Sternocleidomastoid (tissue), 1 donor: ENCODE data around the genes SCO1 and TMEM238L.

DNA sequence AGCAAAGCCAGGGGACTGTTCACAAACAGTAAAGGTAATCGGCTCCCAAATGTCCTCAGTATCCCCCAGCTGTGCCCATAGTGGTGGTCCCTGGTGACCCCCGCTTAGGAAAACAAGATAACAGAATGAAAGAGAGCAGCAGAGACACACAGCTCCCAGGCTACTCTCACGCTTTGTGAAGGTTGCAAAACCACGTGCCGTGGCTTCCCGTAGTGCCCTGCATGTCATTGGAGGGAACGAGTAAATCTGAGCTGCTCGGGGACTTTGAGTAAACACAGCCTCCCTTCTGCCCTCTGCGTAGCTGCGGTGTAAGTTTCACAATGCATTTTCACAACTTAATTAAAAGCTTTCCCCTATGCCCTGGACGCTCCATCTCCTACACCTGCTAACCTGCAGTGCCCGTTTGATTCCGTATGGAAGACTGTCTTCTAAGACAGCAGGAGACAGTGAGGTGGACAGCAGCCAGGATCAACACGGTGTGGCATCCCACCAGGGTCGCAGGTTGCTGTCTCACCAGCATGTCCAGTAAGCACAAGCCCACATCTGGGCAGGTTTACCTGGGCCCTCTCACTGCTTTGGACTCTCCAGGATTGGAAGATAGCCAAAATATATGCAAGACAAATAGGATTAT, 116.2 kb upstream of the RCVRN start:
- PRO-cap = no peak

GRCh38 chr17:10040555-10040987, 135.5 kb upstream of the RCVRN start:
- PRO-cap = no peak

GRCh38 chr17:10063462-10064644, 134.6 kb downstream of the GAS7 start:
- PRO-cap = no peak

DNA sequence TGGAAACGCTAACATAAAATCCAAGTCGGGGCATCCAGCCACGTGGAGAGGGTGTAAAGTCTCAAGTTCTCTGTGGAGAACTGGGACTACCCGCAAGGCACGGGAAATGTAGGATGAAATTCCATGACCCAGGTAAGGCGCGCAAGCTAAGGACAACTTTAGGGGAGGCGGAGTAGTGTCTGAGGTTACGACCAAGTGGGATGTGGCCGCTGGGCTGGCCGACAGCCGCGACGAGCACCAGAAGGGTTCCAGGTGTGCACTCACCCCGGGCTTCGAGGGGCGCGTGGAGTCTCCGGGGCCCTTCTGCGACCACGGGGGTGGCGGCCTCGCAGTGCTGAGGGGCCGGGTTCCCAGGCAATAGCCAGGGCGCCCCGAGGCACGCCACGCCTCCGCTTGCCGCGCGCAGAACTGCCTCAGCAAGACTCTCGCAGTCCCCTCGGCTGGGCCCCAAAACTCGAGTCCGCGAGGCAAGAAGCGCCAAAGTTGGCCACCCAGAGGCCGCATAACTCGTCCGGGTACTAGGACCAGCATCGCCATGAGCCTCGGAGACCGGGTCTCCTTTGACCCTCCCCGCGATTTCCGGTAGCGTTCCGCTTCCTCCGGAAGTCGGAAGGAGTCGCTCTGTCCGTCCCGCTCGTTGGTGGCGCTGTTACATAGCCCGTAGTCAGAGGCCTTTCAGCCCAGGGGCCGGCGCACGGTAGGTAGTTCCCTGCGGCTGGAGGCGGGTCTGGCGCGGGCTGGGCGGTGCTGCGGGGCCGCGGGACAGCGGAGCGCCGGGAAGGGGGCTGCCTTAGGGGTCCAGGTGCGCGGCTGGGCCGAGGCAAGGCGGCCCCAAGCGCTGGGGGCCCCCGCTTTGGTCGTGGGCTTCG, at the start of gene SCO1:
Gene SCO1 (minus strand): TSS at position 563 of the 869 bp plus-strand sequence.
- PRO-cap = bidirectional peak, plus-strand start at position 797 of the sequence, minus-strand start at position 562 of the sequence

DNA sequence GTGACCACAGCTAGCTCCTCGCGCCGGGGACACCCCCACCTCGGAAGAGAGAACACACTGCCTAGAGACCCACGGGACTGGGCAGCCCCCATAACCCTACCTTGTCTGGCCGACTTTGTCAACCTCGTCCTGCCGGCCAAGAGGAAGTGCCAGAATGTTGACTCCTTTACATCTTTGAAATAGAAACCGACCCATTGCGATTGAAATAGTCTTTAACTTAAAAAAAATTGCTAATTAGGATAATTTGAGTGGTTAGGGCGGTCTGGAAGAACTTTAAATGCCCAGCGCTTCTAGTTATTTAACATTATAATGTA, 403 bp downstream of the ADPRM start:
- PRO-cap = no peak

- PRO-cap = no peak
These were observed 27.0 kb upstream of the TMEM220 start for GRCh38 chr17:10756684-10757403.

- PRO-cap = no peak
These were observed at the start of gene TMEM238L for GRCh38 chr17:10803403-10804433. Gene TMEM238L (minus strand): TSS chr17:10804099.

GRCh38 chr17:12021017-12022077, 670 bp downstream of the MAP2K4 start:
- PRO-cap = no peak

DNA sequence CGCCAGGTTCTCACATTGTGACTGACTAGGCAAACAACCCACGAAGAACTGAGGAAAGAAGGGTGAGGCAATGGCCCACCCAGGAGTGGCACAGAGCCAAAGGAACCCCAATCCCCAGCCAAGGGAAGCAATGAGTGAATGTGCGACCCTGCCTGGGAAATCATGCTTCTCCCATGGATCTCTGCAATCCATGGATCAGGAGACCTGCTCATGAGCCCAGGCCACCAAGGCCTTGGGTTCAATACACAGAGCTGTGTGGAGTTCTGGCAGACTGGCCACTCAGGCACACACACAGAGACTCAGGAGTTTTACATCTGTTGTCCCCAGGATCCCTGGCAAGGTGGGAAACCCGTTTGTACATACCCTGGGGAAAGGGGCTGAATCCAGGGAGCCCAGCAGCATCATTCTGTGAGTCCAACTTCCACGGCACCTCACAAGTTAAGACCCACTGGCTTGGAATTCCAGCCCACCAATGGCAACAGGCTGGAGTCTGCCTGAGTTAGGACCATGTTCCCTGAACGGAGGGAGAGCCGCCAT, 129.6 kb downstream of the MAP2K4 start:
- PRO-cap = no peak

DNA sequence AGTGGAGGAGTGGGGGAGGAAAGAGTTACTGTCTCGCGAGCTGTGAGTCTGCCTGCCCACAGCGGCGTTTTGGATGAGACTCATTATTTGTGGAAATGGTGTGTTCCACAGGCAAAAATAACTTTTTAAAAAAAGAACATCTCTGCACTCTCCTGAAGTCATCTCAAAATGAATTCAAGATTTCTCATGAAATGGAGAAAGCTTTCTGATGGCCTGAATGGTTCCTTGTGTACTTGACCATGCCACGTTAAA, 34.5 kb upstream of the MYOCD start:
- PRO-cap = no peak

GRCh38 chr17:12742041-12742630, 47.2 kb upstream of the ARHGAP44 start:
- PRO-cap = no peak

DNA sequence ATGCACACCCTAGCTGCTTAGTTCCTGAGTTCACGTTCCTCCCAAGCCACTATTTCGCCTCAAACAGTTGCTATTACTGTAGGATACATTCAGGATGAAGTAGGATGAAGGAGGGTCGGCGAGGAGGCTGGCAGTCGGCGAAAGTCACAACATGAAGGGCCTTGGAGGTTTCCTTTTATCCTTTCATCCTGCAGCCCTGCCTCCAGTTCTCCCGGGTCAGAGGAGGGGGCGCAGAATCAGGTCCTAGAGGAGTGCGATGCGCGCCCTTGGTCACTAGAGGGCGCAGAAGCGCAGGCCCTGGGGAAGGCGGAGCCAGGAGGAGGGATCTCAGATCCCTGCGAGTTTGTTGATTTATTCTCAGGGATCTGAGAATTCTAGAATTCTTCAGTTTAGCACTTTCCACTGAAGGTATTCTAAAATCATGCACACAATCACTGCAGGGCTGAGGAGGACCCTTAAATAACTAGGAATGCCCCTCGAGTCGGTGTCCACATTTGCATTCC, 6.6 kb upstream of the ELAC2 start:
- PRO-cap = no peak

- PRO-cap = no peak
These were observed 5.2 kb downstream of the HS3ST3A1 start for GRCh38 chr17:13596528-13596845.

GRCh38 chr17:13896479-13897073, 172.7 kb upstream of the COX10 start:
- PRO-cap = no peak

- PRO-cap = no peak
These were observed 62.8 kb upstream of the COX10 start for GRCh38 chr17:14006435-14006943.

DNA sequence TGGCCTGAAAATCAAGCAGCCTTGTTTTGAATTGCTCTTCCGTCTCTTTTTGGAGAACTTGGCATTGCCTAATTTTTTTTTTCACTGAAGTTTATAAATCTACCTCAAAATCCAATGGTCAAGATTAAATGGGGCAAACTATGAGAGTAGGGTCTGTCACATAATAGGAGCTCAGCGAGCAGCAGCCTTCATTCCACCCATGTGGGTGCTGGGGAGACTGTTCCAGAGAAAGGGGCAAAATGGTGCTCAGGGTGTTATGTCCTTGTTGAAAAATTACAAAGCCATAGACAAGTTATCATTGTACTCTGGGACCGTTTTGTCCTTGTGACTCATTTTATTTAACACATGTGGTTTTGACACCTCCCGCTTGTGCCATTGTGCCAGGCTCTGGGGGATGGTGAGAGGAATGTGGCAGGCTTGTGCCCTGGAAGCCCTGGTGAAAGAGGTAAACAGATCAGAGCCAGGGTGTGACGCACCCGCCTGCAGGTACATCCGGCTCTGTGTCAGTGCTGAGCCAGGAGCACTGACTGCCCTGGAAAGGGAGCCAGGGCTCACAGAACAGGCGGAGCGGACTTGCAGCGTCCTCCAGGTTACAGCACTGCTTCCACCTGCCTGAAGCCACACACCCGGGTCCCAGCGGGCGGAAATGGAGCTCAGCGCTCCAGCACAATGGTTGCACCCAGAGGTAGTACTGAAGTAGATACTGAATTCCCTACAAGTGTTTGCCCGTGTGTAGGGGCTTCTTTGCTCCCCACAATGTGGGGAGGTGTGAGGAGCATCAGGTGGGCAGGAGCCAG, 30.8 kb downstream of the CDRT15 start:
- PRO-cap = no peak

DNA sequence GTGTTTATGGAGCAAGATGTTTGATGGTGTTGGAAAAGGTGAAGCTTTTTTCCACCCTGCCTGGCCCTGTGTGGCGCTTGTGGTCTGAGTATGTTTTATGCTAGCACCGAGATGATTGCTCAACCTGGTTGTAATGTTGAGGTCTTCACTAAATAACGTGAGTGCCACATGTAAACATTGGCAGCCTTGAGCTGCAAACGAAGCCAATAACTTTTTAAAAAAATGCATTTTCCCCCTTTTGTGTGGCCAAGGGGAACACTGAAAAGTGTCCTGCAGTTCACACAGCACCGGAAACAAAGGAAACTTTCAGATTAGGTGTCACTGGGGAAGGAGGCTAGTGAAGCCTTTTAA, 15.6 kb downstream of the HS3ST3B1 start:
- PRO-cap = no peak

- PRO-cap = unidirectional peak, plus-strand start at chr17:14359807
These were observed 58.5 kb downstream of the HS3ST3B1 start for GRCh38 chr17:14359288-14359934.

DNA sequence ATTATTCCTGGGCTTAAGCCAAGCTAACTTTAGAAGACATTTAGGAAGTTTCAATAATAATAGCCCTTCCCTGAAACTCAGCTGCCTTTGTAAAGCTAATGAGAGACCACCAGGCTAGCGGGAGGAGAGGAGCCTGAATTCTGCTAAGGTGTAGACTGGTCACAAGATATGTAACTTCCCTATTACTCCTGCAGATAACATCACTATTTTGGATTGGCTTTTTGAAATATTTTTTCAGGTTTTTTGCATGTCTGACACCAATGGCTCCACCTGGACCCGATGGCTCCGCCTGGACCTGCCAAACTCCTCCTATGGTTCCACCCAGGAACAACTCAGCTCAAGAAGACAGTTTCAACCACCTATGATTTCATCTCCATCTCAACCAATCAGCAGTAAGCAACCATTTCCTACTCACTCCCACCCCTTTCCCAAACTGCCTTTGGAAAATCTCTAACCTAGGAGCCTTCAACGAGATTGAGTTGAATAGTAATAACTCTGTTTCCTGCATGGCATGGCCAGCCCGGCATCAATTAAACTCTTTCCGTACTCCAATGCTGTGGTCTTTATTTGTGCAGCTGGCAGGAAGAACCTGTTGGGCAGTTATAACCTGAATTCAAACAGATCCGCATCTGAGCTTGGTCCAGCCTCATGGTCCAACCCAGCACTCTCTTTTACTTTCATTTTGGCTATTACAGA, 225.2 kb downstream of the HS3ST3B1 start:
- PRO-cap = no peak

- PRO-cap = no peak
These were observed 455.6 kb downstream of the HS3ST3B1 start for GRCh38 chr17:14756421-14756942.